Islet of Langerhans (tissue), 1 donor: ENCODE measurements around the genes SPOCD1 and SYNC.

DNA sequence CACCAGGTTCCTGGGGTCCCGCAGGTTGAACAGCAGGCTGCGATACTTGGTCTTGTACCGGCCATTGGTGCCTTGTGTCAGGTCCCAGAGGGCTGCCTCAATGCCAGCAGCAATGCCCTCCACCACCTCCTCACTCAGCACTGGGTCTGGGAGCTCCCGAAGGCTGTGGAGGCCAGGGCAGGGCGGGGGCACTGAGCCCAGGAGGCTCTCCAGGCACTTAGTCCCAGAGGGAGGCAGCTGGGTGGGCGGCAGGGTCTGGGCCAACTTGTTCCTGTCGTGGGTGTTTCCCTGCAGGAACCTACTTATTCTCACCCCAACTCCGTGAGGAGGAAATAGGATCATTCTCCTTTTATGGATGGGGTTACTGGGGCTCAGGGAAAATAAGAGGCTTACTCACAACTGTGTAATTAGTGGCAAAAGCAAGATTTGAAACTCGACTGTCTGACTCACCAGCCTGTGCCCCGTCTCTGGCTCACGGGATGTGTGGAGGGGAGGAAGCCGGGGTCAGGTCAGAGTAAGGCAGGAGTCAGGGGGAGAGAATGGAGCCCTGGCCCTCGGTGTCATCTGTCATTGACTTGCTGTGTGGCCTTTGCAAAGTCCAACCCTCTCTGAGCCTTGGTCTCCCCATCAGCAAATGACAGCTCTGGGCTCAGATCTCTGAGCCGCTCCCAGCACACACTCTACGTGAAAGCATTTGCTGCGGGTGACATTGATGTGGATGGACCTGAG is 17.2 kb downstream of the SPOCD1 start:
- RRBS: no CpG with 5 or more reads among the region's 16 CpGs

DNA sequence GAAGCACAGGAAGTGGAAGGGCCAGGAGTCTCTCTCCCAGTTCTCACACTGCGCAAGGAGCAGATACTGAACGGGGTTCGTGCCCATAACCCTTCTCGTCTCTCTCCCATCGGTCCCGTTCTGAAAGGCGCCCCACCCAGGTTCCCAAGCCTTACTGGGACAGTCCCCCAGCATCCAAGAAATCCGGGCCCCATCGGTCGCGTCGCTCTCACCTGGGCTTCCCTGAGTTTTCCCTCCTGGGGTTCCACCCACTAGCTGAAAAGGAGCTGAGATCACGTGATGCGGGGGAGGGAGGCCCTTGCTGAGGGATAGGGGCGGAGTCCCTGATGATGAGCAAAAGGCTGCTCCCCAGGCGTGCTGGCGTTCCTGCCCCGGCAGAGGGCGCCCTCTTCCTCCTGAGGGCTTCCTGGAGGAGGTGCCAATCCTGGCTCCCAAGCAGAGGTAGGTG is at the start of gene SPOCD1:
Gene SPOCD1 (minus strand): TSS at position 274 of the 448 bp plus-strand sequence.
- RRBS: no CpG with 5 or more reads among the region's 19 CpGs

DNA sequence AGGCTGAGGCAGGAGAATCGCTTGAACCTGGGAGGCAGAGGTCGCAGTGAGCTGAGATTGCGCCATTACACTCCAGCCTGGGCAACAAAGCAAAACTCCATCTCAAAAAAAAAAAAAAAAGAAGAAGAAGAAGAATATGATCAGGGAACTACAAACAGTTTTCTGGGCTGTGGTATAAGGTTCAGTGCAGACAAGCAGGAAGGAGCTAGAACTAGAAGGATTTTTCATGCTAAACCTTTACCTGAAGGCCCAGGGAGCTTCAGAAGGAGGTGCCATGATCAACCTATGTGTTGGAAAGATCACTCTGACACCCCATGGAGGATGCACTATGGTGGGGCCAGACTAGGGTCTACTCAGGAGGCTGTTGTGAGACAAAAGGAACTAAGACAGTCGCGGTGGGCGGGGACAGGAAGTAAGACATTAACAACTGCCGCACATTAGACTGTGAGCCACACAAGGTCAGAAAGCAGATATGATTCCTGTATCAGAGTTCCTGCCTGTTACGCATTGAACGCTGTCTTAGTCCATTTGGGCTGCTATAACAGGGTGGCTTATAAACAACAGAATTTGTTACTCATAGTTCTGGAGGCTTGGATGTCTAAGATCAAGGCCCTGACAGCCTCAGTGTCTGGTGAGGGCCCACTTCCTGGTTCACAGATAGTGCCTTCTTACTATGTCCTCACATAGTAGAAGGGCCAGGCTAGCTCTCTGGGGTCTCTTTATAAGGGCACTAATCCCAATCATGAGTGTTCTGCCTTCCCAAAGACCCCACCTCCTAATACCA is 49.0 kb downstream of the PTP4A2 start:
- RRBS: no CpG with 5 or more reads among the region's 9 CpGs

- RRBS: no CpG with 5 or more reads among the region's 11 CpGs
Measured at GRCh38 chr1:32014931-32015124, 1.2 kb downstream of the KHDRBS1 start.

- RRBS: no CpG with 5 or more reads among the region's 6 CpGs
Measured at GRCh38 chr1:32316808-32317274, 19.2 kb downstream of the MARCKSL1 start.

- RRBS: no CpG with 5 or more reads among the region's 2 CpGs
Measured at GRCh38 chr1:32330276-32330618, 5.8 kb downstream of the MARCKSL1 start.

DNA sequence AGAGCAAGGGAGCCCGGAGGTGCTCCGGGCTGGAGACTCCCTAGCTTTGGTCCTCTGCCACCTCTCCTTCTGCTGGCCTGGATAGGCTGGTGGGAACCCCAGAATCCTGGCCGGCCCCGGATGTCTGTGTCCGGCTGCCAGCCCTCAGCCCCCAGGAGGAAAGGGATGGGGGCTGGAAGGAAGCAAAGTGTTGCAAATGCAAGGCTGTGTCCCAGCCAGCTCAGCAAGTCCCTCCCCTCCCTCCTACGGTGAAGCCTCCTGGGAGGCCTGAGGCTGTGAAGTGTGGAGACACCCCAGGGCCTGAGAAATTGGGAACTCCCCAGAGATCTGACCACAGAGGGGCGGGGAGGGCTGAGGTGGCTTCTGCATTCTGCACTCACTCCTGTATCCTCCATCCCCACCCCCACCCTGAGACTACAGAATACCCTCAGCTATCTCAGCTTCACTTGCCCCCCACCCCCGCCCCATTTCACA is 1.2 kb upstream of the MARCKSL1 start:
- RRBS: 100% methylated on average over 1 of the region's 8 CpGs

DNA sequence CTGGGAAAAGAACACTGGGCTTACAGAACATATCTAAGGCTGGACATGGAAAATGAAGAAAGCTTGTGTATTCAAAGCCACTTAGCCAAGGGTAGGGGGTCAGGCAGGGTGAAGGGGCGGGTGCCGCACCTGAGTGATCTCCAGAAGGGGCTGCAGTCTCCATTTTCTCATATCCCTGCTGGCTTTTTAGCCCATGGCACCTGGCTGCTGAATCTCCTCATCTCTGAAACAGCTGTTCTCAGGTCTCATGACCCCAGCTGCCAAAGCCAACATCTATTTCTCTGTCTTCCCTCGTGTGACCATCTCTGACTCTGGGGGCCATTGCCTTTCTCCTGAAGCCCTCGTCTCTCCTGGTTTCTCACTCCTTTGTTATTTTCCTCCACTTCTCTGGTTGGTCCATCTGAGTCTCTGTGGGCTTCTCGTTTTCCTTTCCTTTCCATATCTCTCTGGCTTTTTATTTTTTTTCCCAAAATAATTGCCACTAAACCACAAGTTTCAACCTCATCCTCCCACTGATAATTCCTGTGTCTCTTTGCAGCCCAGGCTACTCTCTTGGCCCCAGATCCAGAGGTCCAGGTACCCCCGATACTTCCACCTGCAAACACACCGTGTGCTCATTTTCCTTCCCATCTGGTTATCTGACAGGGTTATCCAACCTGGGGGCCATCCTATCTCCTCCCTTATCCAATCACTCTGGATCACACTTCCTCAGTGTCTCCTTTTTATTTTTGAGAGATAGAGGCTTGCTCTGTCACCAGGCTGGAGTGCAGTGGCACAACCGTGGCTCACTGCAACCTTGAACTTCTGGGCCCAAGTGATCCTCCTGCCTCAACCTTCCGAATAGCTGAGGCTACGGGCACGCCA is 15.1 kb downstream of the BSDC1 start:
- RRBS: no CpG with 5 or more reads among the region's 11 CpGs

DNA sequence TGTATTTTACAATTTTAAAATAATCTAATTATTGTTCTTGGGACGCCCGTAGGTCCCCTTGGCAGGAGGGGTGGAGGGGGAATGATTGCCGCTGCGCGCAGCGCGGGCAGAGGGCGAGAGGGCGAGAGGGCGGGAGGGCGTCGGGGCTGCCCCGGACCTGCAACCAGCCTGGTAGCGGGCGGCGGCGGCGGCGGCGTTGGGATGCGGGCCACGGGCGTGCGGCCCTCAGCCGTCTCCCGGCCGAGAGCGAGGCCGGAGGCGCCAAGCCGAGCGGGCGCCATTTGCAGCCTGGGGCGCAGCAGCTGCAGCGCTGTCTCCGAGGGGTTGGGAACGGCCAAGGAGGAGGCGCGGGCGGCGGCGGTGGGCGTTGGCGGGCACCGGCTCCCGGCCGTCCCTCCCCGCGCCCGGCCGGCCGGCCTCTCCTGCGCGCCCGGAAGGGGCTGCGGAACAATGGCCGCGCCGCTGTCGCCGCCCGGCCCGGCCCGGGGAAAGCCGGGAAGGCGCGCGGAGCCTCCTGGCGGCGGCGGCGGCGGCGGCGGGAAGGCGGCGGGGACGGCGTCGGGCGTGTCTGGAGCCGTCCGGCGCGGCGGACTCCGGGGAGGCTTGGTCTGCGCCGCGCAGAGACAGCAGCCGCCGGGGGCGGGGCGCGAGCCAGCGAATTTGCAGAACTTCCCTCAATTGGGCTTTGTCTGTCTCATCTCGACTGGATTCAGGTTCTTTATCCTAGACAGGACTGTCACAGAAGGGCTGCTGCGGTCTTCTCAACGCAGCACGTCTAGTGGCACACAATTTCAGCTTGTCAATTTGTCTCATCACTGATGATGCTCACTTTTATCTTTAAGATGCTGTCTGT is 35.7 kb downstream of the ZBTB8B start:
- RRBS: 2% methylated on average over 39 of the region's 100 CpGs

DNA sequence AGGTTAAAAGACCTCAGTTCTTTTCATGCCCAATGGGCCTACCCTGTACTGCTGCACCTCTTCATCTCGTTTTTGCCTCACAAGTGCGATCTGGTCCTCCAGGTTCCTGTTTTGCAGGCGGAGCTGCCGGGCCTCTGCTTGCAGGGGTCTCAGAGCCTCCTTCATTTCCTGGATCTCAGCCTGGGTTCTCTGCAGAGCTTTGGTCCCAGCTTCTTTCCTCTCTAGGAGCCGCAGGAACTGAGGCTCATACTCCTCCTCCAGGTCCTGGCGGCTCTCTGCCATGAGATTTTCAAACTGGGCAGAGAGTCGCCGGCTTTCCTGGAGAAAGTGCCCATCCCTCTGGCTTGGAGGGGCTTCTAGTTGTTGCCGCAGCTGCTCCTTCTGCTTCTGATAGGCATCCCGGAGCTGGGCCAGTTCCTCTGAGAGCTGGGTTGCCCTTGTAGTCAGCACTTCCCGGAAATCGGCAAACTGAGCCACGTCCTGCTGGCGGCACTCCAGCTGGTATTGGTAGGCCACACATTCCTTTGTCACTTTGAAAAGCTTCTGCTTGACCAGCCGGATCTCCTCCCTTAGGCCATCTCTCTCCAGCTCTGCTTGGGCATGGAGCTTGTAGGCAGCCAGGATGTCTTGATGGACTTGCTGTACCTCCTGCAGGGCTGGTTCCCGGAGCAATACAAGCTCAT is 7.6 kb downstream of the SYNC start:
- RRBS: 57% methylated on average over 5 of the region's 16 CpGs

GRCh38 chr1:32702543-32703423 is at the start of gene SYNC:
Gene SYNC (minus strand): TSS chr1:32702770.
- RRBS: 3% methylated on average over 36 of the region's 76 CpGs

DNA sequence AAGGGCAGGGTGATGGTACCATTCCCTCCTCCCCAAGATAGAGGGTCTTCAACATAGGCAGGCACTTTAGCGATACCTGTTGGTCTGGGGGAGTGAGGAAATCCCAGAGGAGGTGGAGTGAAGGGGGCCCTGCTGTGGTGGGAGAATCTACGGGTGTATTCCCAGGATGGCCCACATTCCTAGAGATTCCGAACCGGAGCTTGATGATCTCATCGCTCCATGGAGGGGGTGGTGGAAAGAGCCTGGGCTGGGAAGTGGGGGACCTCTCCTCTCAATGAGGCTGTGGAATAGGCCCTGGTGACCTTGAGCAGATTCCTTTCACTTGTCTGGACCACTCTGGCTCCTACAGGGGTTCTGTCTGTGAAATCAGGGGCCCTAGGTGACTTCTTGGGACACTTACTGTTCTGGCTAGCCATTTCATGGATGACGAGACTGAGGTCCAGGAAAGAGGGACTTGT is 13.6 kb downstream of the KIAA1522 start:
- RRBS: no CpG with 5 or more reads among the region's 6 CpGs

GRCh38 chr1:32766297-32767065 is 24.9 kb downstream of the KIAA1522 start:
- RRBS: no CpG with 5 or more reads among the region's 8 CpGs

DNA sequence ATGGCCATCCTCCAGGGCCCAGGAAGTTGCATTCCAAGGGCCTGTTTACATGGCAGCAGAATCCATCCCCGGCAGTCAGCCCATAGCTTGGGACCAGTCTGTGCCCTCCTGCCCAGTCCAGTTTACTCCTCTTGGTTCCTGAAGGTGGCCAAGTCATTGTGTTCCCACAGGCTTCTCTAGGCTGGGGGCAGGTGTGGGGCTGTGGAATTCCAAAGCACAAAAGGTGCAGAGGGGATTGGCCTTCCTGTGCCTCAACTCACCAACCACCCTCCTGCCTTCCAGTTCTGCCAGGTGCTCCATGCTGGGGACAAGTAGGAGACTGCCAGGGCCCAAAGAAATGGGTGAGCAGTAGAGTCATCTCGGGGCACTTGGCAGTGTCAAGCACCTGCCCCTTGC is 31.7 kb downstream of the KIAA1522 start:
- RRBS: no CpG with 5 or more reads among the region's 2 CpGs

DNA sequence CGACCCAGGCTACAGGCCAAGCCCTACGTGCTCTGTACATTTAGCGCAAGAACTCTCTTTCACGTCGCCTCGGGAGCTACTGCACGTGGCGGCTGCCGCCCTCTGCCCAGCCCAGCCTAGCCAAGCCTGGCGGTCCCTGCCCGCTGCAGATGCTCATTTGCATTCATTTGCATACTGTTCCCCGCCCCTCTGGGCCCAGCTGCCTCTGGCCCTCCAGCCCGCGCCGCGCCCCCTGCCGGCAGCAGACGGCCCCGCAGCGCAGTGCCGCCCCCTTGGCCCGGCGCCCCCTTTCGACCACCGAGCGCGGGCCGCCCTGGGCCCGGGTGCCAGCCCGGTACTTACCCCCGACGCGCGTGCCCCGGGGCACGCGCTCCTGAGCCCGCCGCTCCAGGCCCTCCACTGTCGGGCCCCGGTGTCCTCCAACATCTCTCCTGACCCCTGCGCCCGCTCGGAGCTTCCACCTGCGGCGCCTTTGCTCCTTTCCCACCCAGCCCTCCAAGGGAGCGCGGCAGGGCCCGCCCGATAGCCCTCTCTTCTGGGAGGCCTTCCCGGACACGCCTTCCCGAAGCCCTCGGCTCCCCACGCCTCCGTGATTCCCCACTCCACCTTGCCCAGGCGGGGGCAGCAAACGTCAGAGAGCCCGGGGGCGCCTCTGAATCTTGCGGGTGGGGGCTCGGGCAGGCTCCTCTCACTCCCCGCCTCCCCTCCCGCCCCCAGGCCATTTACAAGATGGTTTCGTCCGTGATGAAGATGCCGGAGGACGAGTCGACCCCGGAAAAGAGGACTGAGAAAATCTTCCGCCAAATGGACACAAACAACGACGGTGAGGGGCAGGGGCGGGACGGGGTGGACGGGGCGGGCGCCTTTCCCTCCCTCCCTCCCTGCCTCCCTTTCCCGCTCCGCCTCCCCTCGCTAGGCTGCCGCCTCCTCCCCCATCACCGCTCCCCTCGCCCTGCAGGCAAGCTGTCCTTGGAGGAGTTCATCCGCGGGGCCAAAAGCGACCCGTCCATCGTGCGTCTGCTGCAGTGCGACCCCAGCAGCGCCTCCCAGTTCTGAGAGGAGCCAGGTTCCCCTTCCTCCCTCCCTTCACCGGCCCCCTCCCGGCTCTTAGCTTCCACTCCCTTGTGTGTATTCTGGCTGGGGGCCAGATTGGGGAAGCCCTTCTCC is 6.9 kb downstream of the HPCA start:
- RRBS: 5% methylated on average over 29 of the region's 94 CpGs

- RRBS: no CpG with 5 or more reads among the region's 12 CpGs
Measured at GRCh38 chr1:32897680-32898527, 3.3 kb downstream of the TMEM54 start.

- RRBS: no CpG with 5 or more reads among the region's 4 CpGs
Measured at GRCh38 chr1:32984339-32985090, 19.9 kb upstream of the RNF19B start.

DNA sequence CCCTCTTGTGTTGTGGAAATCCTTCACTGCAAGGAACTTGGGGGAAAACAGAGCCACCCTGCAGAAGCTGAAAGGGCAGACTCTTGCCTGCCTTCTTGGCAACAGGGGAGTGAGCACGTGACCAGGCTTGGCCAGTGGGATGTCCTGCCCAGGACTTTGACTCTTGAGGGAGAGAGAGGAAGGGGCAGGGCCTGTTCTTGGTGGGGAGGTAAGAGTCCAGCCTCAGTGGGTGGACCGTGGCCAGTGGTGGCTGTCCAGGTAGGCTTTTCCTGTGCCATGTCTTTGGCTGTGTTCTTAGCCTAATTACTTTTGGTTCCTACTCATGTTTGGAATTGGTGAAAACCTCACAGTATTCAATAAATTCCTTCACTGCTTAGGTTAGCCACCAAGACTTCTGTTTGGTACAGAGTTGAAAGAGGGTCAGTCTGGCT is 8.6 kb upstream of the AK2 start:
- RRBS: no CpG with 5 or more reads among the region's 2 CpGs

DNA sequence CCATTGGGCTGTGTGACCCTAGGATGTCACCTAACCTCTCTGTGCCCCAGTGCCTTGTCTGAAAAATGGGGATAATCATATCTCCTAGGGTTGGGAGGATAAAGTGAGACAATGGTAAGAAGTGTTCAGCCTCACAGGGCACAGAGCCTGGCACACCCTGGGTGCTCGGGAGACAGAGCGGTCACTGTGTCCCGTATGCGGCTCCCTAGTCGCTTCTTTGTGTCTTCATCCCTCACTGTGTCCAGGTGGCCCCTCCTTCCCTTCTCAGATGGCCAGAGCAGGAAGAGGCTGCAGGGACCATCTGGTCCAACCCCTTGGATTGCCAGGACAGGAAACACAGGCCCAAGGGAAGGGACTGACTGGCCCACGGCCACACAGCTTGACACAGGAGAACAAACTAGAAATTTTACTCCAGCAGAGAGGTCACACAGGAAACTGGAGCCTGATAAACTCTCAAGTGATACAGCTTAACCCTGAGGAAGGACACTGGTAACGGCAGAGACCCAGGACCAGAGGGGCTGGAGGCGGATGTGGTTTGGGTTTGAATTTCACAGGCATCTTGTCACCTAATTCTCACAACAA is 11.0 kb downstream of the TRIM62 start:
- RRBS: no CpG with 5 or more reads among the region's 8 CpGs

DNA sequence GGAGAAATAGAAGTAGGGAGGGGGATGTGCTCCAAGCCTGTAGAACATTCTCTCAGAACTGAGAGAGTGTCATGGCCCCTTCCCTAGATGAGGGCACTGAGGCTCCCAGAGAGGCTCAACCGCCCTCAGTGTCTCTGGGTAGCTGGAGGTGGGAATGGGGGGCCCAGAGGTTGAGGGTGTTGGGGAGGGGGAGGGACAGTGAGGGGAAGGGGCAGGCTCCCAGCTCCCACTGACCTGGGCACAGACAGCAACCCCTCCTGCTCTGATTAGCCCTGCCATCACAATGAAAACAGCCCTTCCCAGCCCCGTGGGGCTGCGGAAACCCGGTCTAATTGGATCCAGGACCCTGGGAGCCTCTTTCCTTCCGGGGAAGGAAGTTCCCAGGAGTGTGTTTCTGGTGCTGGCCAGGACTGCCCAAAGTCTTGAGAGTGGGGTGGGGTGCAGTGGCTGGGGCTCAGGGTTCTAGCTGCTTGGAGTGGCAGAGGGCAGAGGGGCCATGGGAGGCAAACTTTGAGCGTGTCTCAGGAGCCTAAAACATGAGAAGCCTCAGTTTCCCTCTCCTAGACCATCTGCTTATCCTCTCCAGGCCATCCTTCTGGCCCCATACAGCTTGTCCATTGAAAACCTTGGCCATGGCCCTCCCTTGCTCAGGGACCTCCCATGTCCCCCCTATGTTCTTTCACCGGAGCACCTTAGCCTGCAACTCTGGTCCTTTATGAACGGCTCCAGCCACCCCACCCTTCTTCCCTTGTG is 9.0 kb downstream of the ZNF362 start:
- RRBS: no CpG with 5 or more reads among the region's 8 CpGs